Brain (tissue), 1 donor: ENCODE measurements around the gene HDHD5.

DNA sequence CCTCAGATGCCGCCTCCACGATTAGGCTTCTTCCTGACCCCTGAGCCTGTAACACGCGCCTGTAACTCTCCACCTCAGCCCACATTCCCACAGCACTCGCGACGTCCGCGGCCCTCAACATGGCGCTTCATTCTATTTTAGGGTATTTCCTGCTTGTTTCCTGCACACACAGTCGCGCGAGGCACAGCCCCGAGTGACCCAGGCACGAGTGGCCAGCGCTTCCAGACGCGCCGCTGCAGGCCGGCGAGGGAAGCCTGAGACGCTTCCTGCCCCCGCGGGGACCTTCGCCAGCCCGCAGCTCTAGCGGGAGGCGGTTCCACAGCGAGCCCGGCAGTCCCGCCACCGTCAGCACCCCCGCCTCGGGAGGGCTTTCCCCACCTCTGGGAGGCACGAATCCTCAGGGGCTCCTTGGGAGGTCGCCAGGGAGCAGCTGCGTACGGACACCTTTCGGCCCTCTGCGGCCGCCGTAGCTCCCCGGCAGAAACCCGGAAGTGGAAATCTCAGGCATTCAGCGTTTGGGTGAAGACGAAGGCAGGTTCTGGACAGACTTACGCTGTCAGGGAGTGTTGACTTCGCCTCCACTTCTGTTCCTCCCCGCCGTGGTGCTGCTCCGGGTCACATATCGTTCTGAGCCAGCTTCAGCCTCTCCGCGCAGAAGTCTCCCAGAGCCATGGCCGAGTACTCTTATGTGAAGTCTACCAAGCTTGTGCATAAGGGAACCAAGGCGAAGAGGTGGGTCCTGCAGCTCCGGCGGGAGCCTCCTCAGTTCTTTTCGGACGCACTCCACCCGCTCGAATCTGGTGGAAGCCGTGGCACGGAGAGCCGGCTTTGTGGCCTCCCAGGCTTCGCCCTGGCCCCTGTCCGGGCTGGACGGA, 2926.0 kb upstream of the OR11H1 start:
- RRBS = no CpG with 5 or more reads among the region's 68 CpGs

DNA sequence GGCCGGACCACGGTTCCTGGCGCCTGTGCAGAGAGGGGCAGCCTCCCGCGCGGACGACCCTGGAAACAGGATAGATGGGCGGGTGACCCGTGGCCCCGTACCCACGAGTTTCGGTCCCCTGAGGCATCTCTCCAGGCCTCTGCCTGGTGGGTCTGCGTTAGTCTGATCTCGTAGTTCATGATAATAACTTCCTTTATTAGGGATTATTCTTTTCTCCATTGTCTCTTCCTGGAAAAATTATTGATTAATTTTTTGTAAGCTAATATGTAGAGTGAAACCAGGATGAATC, 2925.4 kb upstream of the OR11H1 start:
- RRBS = no CpG with 5 or more reads among the region's 14 CpGs

DNA sequence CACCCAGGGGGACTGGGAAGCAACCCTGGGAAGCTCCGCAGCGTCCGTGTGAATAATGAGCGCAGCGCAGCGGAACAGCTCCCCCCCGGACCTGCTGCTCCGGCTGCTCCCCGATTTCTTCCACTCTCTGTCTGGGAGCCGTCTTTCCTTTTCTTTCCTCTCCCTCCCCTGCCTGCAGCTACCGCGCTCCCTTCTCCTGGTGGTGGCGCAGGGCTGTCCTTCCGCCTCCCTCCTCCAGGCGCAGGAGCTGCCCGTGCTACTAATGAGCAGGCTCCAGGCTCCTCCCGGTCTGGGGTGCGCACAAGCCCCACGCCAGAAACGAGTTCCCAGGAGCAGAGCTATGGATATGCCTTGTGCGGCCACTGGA, 107.3 kb downstream of the XKR3 start:
- RRBS = no CpG with 5 or more reads among the region's 21 CpGs

DNA sequence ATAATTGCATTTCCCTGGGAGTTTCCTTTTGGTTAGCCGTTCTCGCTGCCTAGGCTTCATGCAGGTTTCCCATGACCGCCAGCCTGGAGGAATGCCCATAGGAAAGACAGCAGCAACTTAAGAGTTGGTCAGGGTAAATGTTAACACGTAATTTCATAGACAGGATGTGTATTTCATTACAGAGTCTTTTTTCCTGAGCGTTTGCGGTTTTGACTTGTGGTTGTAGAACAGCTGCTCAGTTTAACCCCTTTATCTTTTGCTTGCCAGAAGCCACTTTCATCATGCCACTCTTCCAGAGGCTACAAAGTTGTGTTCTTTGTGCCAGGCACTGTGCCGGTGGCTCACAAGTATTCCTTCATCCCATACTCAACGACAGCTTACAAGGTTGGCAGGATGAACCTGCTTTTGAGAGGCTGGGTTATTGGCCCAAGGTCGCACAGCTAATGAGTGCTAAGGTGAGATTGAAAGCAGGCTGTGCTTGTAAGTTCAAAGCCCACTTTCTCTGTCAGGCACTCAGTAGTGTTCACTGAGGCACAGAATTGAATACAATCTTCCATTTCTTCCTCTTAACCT, 3.0 kb downstream of the IL17RA start:
- RRBS = no CpG with 5 or more reads among the region's 9 CpGs

DNA sequence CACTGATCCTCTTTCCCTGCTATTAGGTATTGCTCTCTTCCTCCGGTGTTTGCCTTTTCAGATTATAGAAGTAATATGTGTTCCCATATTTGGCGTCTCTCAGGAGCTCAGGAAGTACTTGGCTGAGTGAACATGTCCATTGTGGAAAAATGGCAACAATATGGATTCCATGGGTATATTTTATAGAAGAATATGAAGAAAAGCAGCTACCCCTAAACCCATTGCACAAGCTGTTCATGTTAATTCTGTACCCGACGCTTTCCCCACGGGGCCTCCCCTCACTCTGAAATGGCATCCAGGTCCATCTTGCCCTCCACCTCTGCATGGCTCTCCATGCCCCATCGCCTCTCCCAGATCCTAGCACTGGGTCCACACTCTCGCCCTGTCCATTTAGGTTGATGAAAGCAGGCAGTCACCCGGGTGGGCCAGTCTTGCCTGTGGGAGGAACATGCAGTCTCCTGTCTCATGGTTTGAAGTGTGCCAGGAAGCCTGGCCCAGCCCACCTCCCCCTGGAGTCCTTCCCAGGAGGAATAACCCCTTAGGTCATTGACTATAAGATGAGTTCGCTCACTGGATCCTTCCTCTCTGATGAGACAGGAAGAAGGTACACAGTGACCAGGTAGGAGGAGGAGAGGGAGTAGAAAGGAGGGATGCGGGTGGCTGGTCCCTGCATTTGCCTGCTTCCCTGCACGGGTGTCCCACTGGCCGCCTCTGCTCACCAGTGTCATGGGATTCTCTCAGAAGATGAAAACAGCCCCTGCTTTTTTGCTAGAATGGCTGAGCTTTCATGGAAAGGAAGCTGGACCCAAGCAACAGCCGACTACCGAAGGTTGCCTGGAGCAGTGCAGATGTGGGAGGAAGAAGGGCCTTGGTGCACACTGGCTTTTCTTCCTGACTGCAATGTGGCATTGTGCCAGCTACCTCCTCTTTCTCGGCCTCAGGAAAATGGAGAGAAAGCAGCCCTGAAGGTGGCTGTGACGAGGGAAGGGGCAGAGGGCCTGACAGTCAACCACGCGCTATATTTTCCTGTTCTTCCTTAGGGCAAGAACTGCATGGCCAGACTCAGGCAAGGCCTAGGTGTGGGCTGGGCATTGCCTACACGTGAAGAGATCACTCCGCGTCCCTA, 6.8 kb downstream of the TMEM121B start:
- RRBS = no CpG with 5 or more reads among the region's 21 CpGs

GRCh38 chr22:17117843-17118338, 3.3 kb downstream of the TMEM121B start:
- RRBS = no CpG with 5 or more reads among the region's 4 CpGs

DNA sequence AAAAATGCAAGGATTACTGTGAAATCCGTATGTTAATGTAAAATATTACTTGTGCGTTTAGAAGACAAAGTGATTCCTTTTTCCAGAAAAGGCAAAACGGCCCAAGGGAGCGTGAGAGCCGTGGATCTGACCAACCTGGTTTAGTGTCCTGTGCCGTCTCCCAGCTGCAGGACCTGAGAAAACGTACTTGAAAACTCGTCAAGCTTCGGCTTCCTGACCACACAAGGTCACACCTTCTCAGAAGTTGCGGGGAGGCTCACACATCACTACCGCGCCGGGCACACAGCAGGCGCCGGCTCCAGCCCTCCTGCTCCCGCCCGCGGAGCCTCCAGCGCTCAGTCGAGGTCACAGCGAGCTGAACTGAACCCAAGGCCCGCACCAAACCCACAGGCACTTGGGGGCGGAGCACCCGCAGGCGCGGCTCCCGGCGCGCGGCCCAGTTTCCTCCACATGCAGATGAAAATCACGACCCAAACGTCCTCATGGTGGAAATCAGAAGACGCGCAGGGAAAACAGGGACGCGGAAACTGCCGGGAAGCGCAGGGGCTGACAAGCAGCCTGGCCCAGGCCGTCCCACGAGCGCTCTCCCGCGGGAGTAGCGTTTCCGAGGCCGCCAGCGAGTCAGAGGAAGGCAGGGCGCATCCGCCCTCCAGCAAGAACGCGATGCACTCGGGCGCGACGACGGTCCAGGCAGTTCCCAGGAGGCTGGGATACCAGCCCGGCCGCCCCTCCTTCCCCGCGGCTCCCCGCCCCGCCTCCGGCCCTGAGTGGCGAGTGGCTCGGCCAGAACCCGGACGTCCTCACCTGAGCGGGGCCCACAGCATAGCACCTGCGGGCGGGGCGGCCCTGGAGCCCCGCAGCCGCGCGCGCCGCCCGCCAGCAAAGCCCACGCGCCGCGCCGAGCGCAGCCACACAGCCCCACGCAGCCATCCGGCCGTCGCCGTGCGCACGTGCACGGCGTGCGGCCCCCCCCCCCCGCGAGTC, at the start of gene HDHD5:
TSS of gene HDHD5 (minus strand) at position 956 of the 984 bp plus-strand sequence.
- RRBS = 2% methylated on average over 16 of the region's 96 CpGs

GRCh38 chr22:17198421-17199078, 20.7 kb downstream of the ADA2 start:
- RRBS = 6% methylated on average over 8 of the region's 26 CpGs

DNA sequence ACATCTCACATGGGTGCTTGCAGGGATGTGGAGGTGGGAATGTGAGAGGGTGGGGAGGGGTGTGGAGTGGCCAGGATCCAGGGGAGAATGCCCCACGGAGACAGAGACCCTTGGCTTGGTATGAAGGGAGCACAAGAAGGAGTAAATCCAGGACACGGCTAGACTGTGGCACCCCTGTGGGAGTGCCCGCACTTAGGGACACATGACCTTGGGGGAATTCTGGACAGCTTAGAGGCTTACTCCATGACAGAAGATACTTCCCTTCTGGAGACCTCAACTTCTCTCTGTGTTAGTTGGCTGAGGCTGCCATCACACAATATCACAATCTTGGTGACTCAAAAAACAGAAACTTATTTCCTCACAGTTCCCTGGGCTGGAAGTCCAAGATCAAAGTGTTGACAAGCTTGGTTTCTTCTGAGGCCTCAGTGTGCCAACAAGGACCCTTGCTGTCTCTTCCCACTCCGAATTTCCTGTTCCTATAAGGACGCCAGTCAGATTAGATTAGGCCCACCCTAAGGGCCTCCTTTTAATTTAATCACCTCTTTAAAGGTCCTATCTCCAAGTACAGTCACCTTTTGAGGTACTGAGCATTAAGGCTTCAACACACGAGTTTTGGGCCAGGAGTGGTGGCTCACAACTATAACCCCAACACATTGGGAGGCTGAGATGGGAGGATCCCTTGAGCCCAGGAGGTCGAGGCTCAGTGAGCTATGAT, 22.8 kb upstream of the ADA2 start:
- RRBS = no CpG with 5 or more reads among the region's 7 CpGs

DNA sequence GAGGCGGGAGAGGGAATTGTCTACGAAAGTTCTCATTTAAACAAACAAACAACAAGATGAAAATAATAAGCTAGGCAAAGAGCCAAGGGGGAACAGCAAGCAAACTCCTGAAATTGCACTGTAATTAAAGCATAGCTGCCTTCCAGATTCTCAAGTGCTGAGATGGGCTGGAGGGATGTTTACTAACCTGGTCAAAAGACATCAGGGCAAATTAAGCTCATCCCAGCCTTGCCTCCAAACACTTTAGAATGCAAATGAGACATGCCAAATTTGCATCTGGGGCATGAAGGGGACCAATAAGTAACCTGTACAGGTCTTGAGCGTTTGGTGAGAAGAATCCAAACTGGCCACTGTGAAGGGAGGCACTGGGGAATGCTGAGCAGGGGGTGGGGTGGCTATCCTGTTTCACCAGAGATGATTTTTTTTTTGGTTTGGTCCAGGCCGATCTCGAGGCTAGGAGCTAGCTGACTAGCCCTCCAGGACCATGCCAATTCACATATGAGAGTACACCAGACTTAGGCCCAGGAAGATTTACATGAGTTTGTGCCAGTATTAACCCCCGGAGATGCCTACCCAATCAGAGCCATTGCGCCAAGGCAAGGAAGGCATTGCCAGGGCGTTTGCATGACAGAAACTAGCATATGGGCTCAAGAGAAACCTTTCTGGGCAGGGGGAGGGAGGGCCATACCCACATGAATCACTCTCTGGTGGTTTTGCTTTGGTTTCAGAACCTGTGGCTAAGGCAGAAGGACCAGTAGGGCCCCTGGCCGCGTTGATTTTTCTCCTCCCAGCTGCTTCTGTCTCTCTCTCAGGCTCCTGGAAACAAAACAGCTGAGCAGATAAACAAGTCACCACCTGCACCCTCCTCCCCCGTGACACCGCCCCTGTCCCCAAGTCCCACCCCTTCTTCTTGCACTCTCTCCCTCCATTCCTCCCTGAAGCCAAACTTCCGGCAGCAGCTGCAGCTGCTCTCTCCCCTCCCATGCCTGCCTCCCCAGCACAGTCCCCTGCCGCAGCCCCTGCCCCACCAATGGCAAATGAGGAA, 38.6 kb upstream of the ADA2 start:
- RRBS = no CpG with 5 or more reads among the region's 14 CpGs

GRCh38 chr22:17269597-17270466, 50.6 kb upstream of the ADA2 start:
- RRBS = no CpG with 5 or more reads among the region's 19 CpGs

DNA sequence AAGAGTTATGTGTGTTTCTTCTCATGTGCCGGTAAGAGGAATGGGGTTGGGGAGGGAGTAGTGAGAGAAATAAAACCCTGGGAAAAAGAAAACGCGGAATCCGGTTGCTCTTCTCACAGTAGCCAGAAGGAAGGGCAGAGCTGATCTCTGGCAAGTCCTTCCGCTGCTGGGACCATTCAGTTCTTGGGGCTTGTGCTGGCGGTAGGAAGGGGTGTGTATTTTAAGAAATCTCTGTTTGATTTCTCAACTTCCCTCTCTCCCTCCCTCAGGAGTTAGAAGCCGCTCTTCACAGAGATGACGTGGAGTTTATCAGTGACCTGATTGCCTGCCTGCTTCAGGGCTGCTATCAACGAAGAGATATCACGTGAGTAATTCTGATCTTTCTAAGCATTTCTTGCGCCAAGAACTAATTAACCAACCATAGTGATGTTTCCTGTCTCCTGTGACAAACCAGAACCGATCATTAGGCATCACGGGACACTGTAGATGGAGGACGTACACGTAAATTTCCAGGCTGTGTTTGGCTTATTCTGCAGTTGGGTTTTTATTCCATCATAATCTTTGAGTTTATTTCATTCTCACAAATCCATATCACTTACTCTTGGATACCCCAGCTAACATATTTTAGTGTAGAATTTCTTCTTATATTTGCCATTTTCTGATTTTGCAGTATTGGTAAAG, 85.8 kb upstream of the SLC25A18 start:
- RRBS = 67% methylated on average over 1 of the region's 15 CpGs

- RRBS = no CpG with 5 or more reads among the region's 9 CpGs
These were observed 63.6 kb downstream of the BCL2L13 start for GRCh38 chr22:17701953-17702676.

DNA sequence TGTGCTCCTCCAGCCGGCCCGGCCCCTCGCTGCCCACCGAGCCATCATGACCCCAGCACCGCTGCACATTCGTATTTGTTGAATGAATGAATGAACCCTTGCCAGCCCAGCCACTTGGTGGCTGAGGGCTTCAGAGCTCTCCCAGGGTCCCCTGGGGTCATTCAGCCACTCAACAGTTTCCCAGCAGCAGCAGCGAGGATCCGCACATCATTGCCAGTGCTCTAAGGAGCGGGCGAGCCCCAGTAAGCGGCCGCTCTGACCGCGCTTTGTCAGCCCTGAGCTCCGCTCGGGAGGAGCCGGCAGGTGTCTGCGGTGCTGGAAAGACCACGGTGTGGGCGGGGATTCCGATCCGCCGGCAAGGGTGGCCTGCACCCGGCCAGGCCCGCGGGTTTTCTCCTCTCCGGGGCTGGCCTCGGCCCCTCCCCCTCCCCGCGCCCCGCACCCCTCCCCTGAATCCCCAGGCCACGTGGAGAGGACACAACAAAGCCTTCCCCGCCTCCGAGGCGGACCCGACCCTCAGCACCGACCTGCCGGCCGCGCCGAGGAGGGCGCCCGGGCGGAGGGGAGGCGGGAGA, 561 bp downstream of the BID start:
- RRBS = 4% methylated on average over 12 of the region's 45 CpGs

- RRBS = no CpG with 5 or more reads among the region's 13 CpGs
These were observed 48.7 kb upstream of the BID start for GRCh38 chr22:17822819-17823599.

GRCh38 chr22:17841538-17842305, 67.5 kb upstream of the BID start:
- RRBS = no CpG with 5 or more reads among the region's 27 CpGs

DNA sequence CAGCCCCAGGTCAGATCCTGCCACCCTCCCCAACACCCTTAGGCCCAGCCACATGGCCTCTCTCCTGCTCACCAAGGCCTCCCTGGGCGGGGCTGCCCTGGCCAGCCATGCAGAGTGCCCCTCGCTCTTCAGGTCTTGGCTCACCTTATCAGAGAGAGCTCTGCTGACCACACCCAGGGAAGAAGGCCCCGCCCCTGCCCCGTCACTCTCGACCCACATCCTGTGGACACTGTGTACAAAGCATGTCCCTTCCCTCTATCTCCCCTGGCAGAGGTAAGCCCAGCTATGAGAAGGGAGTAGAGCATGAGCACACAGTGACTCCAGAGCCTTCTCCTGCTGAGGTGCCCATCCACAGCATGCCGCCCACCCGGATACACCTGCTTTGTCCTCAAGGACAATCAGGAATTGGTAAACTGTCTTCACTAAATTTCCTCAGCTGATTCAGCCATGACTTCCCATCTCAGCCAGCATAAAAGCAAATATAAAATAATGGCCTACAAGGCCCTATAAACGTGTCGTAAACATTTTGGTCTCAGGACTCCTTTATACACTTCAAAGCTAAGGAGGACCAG, 106.6 kb downstream of the MICAL3 start:
- RRBS = no CpG with 5 or more reads among the region's 9 CpGs

DNA sequence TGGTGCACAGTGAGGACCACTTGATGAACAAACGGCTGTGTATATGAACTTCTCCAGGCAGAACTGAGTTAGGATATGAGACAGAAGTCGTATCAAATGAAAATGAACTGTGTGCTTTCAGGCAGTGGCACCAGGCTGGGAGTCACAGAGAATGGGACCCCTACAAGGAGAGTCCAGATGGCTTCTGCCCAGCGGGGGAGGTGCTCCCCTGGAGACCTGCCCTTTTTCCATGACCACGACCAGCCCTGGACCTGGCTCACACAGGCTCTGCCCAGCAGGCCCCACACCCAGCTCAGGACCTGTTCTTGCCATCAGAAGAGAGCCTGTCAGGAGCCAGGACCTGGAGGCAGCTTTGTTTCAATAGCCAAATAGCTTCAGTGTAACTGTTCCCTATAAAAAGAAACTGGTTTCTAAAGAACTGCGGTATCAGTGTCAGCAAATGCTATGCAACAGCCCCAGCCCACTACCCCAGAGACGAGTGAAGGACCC, 104.8 kb downstream of the MICAL3 start:
- RRBS = no CpG with 5 or more reads among the region's 6 CpGs

- RRBS = 2% methylated on average over 35 of the region's 57 CpGs
These were observed 24.2 kb downstream of the MICAL3 start for GRCh38 chr22:17999798-18000958.

GRCh38 chr22:18079182-18079434, 1.3 kb downstream of the PEX26 start:
- RRBS = no CpG with 5 or more reads among the region's 3 CpGs